ENCODE measurements around the genes PPEF2, CXCL10 and FRAS1.

DNA sequence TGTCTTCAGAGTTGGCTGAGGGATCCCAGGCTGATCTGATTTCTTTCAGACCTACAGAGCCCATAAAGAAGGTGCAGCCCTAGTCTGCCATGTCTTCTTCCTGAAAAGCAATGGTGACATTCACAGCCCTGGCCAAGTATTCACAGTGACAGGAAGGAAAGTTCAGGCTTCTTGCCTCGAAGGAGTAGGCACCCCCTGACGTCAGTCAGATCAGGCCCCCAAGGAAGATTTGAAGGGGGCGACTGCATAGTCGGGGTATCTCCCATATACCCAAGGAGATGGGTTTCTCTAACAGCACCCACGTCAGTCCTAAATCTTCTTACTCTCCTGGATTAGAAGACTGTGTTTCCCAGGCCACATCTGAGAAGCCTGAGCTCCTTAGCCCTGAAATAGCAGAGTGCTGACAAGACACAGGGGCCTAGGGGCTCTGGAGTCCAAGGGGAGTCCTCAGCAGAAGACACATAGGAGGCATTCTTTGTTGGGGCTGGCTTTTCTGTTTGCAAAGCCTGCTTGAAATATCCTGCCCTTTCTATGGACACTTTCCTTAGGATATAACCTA lies at the start of gene PPEF2:
PPEF2 (minus strand) TSS at position 144 of the 559 bp plus-strand sequence.
- PRO-cap = no peak
- RAMPAGE, long total RNA, 4 experiments = no peak in any of the 4 experiments

GRCh38 chr4:75939754-75940706 lies 783 bp downstream of the NAAA start:
- PRO-cap = unidirectional peak, plus-strand start at chr4:75940063; bidirectional peak, plus-strand start at chr4:75940410, minus-strand start at chr4:75940253; unidirectional peak, minus-strand start at chr4:75940519
- RAMPAGE, long total RNA, 4 experiments = no peak in any of the 4 experiments

- PRO-cap = no peak
- RAMPAGE, long total RNA, 4 experiments = no peak in any of the 4 experiments
These were observed 4.5 kb upstream of the CXCL9 start for GRCh38 chr4:76011475-76012523.

GRCh38 chr4:76023383-76023769 lies at the start of gene CXCL10:
CXCL10 (minus strand) TSS chr4:76023497.
- PRO-cap = no peak
- RAMPAGE, long total RNA, 4 experiments = no peak in any of the 4 experiments

GRCh38 chr4:76163147-76163567 lies 15.0 kb upstream of the NUP54 start:
- PRO-cap = no peak
- RAMPAGE, long total RNA, 4 experiments = no peak in any of the 4 experiments

DNA sequence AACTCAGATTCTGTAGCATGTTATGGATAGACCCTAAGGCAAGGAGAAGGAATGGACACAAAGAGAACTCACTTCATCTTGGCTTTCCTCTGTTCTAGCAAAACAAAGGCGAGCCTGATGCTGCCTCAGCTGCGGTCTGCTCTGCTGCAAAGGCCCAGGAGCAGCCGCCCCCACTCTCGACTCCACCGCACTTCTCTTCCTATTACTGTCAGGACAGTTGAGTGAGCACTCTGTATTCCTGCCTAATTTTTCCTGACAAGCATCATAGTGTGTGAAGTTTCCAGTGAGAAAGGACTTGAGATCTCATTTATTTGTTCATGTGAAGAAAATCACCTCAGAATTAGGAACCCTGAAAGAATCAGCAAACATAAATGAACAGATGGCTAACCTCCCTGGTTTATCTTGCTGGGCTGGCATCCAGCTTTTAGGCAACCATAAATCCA lies 15.7 kb downstream of the SCARB2 start:
- PRO-cap = no peak
- RAMPAGE, long total RNA, 4 experiments = no peak in any of the 4 experiments

DNA sequence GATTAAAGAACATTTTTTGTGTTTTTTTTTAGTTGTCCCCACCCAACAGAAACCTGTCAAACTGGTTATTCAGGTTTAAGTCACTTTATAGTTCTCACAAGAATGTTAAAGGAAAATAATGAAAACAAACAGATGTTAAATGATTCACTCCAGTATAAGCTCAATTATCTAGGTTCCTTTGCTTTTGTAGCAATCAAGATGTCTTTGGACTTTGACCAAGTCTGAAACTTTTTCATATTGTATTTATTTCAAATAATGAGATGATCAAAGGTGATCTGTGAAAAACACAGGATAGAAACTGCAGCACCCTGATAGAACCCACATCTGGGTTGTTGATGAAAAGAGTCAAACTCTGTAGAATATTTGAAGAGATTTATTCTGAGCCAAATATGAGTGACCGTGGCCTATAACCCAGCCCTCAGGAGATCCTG lies 15.4 kb upstream of the FAM47E start:
- PRO-cap = no peak
- RAMPAGE, long total RNA, 4 experiments = no peak in any of the 4 experiments

GRCh38 chr4:76449960-76450361 lies 14.9 kb downstream of the SHROOM3 start:
- PRO-cap = no peak
- RAMPAGE, long total RNA, 4 experiments = no peak in any of the 4 experiments

DNA sequence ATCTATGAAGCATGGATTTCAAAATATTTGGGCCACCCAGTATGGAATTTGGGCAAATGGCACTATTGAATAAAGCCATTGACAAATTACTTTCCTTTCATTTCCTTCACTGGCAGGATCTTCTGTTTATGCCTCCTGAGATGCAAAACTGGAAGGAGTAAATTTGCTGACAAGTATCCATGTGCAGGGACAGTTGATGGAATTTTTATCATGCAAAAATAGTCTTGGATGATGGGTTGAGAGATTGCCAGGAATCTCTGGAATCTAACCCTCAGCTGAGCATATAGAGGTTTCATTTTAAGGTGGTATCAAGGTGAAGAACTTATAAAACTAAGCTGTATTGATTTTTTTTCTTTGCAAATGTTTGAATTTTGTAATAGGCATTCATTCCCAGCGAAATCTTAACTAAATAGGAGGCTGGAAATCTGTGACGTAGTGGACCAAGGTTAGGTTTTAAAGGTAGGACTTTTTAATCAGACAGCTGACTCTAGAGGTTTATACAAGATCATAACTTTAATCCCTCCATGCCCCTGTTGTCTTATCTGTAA lies 101.1 kb downstream of the SHROOM3 start:
- PRO-cap = no peak
- RAMPAGE, long total RNA, 4 experiments = no peak in any of the 4 experiments

GRCh38 chr4:76585862-76586658 lies 151.0 kb downstream of the SHROOM3 start:
- PRO-cap = bidirectional peak, plus-strand start at chr4:76586226, minus-strand start at chr4:76586112
- RAMPAGE, long total RNA, 4 experiments = start-site peak on the plus strand in 3 of 4 experiments, at chr4:76586036-76586396 at its widest, 50 to 147 reads per replicate

GRCh38 chr4:76674842-76675530 lies 223.0 kb downstream of the SOWAHB start:
- PRO-cap = no peak
- RAMPAGE, long total RNA, 4 experiments = no peak in any of the 4 experiments

GRCh38 chr4:76753099-76753608 lies 144.8 kb downstream of the SOWAHB start:
- PRO-cap = unidirectional peak, plus-strand start at chr4:76753463
- RAMPAGE, long total RNA, 4 experiments = no peak in any of the 4 experiments

- PRO-cap = no peak
- RAMPAGE, long total RNA, 4 experiments = no peak in any of the 4 experiments
These were observed 34.5 kb downstream of the SEPTIN11 start for GRCh38 chr4:76983964-76984534.

- PRO-cap = no peak
- RAMPAGE, long total RNA, 4 experiments = no peak in any of the 4 experiments
These were observed 12.4 kb downstream of the CCNG2 start for GRCh38 chr4:77169424-77169810.

- PRO-cap = no peak
- RAMPAGE, long total RNA, 4 experiments = no peak in any of the 4 experiments
These were observed 4.2 kb upstream of the CXCL13 start for GRCh38 chr4:77601311-77602008.

DNA sequence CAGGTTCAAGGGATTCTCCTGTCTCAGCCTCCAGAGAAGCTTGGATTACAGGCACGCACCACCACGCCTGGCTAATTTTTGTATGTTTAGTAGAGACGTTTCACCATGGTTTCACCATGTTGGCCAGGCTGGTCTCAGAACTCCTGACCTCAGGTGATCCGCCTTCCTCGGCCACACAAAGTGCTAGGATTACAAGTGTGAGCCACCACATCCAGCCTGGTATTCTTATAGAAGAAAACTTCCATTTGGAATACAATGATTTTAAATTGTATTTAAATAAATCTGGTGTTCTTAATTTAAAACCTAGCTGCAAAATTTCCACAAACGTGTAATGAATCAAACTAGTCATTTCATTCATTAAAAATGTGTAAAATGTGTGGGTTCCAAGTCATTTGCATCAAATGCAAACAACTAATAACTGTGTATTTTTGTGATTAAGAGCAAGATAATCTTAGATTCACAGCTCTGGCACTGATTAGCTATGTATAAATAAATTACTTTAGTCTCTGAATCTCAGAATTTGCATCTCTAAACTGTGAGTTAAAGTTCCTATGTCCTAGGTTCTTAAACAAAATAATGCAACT lies 63.0 kb downstream of the CNOT6L start:
- PRO-cap = no peak
- RAMPAGE, long total RNA, 4 experiments = no peak in any of the 4 experiments

DNA sequence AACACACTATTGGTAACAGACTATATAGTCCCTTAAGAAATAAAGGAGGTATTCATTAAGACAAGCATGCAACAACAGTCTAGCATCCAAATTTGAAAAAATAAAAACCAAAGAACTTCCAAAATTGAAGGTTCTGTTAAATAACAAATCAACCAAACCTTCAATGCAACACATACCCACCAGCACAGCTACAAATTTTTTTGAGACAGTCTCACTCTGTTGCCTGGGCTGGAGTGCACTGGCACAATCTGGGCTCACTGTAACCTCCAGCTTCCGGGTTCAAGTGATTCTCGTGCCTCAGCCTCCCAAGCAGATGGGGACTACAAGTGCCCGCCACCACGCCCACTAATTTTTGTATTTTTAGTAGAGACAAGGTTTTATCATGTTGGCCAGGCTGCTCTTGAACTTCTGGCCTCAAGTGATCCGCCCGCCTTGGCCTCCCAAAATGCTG lies 61.6 kb downstream of the CNOT6L start:
- PRO-cap = no peak
- RAMPAGE, long total RNA, 4 experiments = no peak in any of the 4 experiments

DNA sequence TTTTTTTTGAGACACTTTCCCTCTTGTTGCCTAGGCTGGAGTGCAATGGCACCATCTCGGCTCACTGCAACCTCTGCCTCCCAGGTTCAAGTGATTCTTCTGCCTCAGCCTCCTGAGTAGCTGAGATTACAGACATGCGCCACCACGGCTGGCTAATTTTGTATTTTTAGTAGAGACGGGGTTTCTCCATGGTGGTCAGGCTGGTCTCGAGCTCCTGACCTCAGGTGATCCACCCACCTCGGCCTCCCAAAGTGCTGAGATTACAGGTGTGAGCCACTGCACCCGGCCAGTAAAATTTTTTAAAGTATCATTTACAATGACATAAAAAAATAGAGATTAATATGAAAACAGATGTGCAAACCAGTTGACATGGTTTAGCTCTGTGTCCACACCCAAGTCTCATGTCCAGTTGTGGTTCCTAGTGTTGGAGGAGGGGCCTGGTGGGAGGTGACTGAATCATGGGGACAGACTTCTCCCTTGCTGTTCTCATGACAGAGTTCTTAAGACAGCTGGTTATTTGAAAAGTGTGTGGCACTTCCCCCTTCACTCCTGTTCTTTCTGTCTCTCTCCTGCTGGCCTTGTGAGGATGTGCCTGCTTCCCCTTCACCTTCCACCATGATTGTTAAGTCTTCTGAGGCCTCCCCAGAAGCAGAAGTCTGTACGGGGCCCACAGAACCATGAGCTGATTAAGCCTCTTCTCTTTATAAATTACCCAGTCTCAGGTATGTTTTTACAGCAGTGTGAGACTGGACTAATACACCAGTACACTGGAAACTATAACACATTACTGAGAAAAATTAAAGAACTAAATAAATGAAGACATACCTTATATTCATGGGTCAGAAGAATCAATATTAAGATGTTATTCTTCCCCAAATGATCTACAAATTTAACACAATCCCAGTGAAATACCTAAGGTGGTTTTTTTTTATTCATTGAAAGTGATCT lies 23.9 kb downstream of the CNOT6L start:
- PRO-cap = no peak
- RAMPAGE, long total RNA, 4 experiments = no peak in any of the 4 experiments

GRCh38 chr4:78057117-78058225 lies at the start of gene FRAS1:
FRAS1 (plus strand) TSS chr4:78057323.
- PRO-cap = unidirectional peak, plus-strand start at chr4:78057345; unidirectional peak, plus-strand start at chr4:78057604; bidirectional peak, plus-strand start at chr4:78058074, minus-strand start at chr4:78058011
- RAMPAGE, long total RNA, 4 experiments = start-site peak on the plus strand in 2 of 4 experiments, at chr4:78056989-78057400 at its widest, 9 to 22 reads per replicate

GRCh38 chr4:78370715-78371117 lies 180.9 kb upstream of the ANXA3 start:
- PRO-cap = no peak
- RAMPAGE, long total RNA, 4 experiments = no peak in any of the 4 experiments

Measured in esophagus muscularis mucosa (tissue), 4 donors.